ENCODE measurements around a stretch of chr21.

DNA sequence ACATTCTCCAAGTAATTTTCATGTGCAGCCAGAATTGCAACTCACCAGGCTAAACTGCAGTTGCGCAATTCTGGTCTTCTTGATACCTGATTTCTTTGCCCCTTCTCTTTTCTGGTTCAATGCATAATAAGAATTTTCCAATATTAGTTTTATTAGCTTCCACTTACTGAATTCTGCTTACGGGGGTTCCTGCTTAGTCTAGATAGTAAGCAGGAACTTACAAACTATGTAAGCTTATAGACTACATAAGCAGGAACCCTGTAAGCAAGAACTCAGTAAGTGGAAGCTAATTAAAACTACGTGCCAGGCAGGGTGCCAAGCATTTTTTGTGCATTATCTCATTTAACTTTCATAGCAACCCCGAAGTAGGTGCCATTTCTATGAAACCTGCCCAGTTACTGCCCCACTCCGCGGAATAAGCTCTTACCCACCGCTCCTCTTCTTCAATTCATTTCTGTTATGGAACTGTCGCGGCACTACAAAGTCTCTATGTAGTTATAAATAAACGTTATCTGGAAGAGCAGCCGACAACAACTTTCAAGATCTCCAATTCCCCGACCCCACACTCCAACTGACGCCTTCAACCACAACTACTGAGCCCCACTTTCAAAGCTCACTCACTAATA is 1.0 kb upstream of the CXADR start:
- PRO-cap = bidirectional peak, plus-strand start at position 406 of the sequence, minus-strand start at position 281 of the sequence

GRCh38 chr21:17522781-17523102 is 9.9 kb downstream of the CXADR start:
- PRO-cap = no peak

DNA sequence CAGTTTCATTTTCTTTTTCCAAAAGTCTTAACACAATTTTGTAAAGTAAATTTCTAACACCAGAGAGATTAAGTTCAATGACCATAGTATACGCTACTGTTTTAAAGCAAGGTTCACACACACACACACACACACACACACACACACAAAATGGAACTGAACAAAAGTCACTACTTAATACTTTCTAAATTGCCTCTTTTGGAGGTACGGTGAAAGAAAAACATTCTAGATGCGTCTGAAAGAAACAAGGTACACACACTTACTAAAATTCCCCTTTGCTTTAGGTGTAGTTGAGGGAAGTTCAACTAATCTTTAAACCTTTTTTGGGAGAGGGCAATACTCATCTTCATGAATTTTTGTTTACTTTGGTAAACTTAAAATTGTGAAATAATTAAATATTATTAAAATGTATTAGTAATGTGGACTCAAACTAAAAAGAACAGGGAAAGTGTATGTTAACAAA is 30.0 kb downstream of the C21orf91 start:
- PRO-cap = no peak

DNA sequence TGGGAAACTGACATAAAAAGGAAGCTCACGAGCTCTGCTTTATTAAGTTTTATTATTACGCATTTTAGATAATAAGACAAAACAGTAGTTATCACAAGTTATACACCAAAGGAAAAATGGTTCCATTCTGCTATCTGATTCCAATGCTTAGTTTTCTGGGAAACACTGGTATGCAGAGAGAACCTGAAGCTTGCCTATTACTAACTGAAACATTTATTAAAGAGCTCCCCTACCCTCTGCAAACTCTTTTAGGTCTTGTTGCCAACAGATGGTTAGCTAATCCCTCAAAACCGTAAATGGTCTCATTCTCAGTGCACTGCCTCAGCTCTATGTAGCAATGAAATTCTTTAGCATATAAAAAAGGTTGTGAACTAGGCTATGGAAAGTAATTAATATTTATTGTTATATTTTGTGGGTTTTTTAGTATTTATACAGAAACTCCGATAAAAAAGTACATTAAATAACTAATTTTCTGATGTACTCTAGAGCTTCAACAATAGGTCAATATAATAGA is 20.4 kb downstream of the C21orf91 start:
- PRO-cap = no peak

GRCh38 chr21:17900117-17900735 is 81.1 kb upstream of the C21orf91 start:
- PRO-cap = no peak

- PRO-cap = no peak
Measured at GRCh38 chr21:18443448-18444077, 40.0 kb upstream of the TMPRSS15 start.

GRCh38 chr21:18857509-18858170 is 454.1 kb upstream of the TMPRSS15 start:
- PRO-cap = no peak

DNA sequence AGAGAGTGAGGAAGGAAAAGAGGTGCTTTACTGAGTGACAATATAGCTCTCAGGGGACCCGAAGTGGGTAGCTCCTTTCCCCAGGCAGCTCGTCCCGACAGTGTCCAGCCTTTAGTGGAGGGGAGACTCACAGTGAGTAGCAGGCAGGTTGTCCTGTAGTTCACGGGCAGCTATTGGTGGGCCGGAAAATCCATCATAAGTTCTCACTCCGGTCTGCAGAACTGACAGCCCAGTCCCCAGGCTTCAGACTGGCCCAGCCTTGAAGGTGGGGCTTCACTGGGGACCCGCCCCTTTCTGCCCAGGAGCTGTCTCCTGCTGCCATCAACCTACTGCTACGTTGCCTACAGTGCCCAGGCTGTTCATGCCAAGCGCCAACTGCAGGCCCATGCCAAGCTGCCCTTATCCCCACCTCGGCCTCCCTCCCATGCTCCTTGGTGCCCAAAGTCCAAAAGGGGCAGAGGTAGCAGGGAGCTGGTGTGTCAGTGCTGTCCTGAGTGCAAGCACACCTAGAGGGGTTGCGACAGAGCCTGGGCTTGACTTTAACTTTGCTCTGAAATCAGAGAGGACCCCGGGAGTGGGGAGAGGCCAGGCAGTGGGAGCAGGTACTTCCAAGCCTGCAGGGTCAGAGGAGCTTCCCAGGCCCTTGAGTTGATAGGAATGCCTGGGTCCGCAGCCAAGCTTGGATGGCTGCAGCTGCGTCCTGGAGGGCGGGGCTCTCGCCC is 1144.4 kb upstream of the NCAM2 start:
- PRO-cap = no peak

DNA sequence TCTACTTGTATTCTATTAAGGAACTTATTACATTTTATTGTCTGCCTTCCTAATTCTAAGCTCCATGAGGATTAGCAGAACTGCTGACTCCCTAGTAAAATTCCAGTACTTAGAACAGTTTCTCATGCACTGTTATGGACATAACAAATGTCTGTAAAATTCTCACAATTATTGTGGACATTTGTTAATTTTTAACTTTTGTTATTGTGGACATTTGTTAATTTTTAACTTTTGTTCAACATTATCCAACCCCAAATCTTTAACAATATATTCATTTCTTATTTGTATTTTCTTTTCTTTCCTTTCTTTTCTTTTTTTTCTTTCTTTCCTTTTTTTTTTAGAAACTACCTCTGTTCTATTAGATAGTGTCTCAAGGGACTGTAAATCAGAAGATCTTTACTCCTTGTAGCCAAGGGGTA is 1064.6 kb downstream of the NCAM2 start:
- PRO-cap = no peak

- PRO-cap = no peak
Measured at GRCh38 chr21:25563244-25564086, 43.8 kb downstream of the MRPL39 start.

DNA sequence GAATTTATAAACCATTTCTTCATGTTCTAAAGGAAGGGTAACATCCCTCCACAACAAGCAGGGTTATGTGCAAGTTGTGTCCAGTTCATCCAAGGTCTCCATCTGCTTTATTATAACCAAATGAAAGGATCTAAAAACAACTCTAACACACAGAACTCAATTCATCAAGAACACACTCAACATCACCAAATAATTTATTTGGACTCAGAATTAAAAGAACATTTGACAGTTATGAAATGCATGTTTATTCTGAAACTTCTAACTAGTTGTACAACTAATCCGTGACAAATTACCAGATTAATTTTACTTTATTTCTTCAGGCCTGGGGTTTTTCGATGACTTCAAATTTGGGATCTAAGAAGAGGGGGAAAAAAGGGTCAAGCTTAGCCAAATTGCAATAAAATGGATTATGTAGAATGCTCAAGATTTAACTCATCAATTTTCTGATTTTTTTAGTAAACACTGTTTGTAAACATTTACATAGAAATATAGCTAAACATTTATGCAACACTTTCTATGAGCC is 10.3 kb downstream of the ATP5PF start:
- PRO-cap = no peak

- PRO-cap = no peak
Measured at GRCh38 chr21:25736109-25736685, 1.4 kb downstream of the GABPA start.

DNA sequence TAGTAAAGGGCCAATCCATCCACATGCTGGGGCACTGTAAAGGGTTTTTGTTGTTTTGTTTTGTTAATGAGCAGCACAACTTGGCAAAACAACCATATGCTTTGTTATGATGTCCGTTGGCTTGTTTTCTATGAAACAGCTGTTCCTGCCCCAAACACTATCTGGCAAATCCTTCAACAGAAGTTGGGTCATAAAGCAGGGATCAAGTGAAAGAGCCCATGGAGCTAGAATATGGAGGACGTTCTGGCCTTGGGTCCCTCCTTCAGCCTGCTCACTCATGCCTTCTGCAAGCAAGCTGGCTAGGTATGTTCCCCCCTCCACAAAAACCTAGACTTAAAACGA is 183.6 kb downstream of the APP start:
- PRO-cap = no peak

DNA sequence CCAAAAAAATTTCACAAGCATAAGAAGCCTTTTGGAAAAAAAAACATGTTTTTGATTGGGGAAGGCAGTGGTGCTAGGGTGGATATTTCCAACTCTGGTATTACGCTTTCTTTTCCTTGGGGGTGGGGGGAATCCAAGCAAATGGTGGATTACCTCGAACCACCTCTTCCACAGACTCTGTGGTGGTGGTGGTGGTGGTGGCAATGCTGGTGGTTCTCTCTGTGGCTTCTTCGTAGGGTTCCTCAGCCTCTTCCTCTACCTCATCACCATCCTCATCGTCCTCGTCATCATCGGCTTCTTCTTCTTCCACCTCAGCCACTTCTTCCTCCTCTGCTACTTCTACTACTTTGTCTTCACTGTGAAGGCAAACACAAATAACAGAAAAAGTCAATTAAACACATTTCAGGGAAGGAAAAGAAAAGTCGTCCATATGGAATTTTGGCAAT is 148.9 kb downstream of the APP start:
- PRO-cap = no peak

- PRO-cap = no peak
Measured at GRCh38 chr21:26050673-26051254, 119.8 kb downstream of the APP start.

GRCh38 chr21:26077430-26078003 is 93.1 kb downstream of the APP start:
- PRO-cap = no peak

DNA sequence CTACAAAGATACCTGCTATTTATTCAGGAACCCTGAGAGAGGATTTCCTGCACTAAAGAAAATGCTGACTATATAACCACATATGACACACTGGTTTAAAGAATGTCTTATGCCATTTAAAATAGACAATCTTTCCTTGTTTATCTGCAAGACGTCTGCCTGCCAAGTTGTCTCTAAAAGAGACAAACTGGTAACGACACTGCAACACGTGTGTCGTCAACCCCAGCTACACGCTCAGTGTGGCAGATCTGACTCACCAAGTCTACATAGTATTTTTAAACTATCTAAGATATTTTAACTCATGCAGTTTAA is 42.6 kb downstream of the APP start:
- PRO-cap = no peak

- PRO-cap = no peak
Measured at GRCh38 chr21:26563862-26564555, 9.1 kb downstream of the CYYR1 start.

GRCh38 chr21:26583650-26584084 is 10.6 kb upstream of the CYYR1 start:
- PRO-cap = no peak

GRCh38 chr21:26843444-26844018 is 1.7 kb downstream of the ADAMTS1 start:
- PRO-cap = bidirectional peak, plus-strand start at chr21:26843708, minus-strand start at chr21:26843556

Measured in right cardiac atrium (tissue), 1 donor.